ReNcell CX (cell line): ENCODE results near the genes GFRAL and HMGCLL1.

DNA sequence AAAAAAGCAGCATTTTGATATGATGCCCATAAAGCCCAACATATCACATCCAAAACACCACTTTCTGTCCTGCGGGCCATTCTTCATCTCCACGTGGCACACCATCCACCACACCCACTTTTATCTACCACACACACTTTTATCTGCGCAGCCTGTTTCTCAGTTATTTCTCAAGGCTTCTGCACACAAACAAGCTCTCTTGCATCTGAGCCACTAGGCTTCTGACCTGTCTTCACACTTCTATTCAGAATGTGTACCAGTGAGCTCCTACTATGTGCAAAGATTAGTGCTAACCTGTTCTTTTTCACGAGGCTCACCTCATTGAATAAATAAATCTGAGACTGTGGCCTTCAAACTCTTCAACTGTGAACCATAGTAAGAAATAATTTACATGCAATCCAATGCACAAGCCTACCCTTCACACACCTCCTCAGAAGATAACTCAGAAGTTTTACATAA is 5.2 kb downstream of the GCLC start:
- PRO-cap = no peak

DNA sequence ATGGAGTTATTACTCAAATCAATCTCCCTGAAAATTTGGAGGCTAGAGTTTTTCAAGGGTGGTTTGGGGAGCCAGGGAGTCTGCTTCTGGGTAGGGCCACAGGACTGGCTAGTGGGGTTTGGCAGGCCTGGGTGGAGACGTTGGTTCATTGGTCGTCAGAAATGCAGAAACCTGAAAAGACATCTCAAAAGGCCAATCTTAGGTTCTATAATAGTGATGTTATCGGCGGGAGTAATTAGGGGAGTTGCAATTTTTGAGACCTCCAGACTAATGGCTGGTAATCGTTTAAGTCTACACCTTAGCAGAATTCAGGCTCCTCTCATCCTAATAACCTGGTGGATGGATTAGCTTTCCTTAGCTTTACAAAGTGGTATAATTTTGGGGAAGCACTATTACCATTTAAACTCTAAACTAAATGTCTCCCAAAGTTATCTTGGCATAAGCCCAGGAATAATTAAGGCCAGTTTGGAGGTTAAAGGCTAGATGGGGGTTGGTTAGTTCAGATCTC is 51.4 kb downstream of the KLHL31 start:
- PRO-cap = no peak

DNA sequence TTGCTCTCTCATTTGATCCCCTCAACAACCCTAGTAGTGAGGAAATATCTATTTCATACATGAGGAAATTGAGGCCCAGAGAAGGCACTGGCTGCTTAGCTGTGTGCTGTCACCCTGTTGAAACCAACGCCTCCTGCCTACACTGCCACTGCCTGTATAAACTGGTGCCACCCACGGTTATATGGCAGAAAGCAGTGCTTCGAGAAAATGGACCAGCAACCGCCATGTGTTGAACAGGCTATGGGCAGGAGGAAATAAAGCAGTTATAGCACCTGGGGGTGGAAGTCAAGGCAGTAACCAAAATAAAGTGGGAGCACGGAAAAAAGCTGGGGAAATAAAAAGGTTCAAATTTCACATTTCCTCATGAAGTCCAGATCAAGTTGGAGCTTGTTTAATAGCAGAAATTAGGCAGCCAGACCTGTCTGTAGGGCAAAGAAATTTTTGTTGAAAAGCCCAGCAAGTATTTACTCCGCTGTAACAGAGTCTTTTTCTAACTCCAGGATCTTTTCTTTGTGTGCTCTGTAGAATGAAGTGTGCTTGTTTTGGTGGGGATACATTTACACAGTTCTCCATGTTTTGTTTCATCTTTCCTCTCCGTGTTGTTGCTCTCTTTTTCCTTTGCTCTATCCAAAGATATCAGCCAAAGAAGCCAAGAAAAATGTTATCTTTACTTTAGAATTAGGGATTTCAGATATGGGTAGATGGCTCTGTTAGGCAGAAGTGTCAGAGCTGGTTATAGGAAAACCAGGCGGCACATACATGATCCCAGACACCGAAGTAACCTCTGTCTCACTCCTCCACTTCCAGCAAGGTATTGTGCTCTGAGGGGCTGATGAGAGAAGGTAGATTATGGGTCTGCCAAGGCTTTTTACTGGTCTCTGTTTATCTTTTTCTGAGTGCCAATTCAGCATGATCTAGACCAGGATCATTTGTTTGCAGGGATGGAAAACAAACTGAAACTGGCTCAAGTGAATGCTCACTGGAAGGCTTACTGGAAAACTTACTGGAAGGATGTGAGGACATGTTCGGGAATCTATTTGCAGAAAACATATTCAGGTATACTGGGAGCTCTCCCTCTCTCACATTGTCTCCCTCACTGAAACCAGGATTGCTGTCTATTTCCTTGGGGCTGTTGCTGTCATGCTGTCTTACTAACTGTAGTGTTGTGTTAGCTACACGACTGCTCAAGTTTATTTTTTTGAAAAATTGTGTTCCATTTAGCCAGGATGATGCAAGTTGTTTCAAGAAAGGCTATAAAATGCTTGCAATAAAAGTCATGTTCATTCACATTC is 37.5 kb downstream of the KLHL31 start:
- PRO-cap = no peak

DNA sequence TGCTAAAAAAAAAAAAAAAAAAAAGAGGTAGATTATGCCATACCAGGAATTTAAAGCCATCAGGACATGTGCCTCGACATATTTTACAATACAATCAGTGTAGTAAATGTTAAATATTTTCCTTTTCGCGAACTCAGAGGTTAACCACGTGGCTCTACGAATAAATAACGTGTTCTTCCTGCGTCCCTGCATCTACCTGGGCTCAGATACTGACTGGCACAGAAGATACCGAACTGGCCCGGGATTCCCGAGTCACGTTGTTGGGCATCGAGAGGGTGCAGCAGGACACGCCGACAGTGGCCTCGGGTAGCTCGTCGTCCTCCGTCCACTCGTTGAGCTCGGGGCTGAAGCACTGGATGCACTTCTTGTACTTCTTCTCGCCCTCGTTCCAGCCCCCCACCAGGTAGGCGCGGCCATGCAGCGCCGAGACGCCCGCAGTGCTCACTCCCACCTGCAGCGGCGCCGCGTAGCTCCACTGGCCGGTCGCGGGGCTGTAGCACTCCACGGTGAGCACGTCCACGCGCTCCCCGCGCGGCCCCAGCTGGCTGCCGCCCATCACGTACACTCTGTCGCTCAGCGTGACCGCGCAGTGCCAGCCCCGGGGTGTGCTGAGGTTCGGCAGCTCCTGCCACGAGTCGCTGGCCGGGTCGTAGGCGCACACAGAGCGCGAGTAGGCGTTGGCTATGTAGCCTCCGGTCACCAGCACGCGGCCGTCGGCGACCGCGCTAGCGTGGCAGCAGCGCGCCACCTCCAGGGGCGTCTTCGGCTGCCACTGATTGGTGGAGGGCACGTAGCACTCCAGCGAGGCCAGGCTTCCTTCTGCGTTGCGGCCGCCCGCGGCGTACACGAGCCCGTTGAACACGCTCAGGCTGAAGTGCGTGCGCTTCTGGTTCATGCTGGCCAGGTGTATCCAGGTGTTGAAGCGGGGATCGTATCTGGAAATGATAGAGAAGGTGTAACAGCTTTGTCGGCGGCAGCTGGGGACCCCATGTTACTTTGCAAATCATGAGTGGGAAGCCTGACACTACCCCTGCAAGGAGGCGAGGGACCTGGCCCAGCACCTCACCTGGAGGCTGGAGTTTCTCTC is 13.8 kb downstream of the KLHL31 start:
- PRO-cap = unidirectional peak, minus-strand start at position 721 of the sequence

- PRO-cap = no peak
Observed at GRCh38 chr6:53741443-53741942, 53.3 kb upstream of the LRRC1 start.

DNA sequence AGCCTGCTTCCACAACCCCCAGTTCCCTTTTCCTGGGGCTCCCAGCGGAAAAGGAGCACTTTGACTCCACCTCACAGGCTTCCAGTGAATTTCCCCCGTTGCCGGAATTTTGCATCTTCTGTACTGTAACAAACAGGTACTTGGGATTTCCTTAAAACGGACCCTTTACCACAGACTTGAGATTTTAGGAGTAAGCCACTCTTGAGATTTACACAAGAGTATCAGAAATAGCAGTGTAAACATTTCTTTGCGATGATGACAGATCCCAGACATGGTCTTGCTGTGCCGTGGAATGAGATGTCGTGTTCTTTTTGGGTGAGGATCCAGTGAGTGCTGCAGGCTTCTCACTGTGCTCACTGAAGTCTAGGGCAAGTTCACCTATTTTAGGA is 8.2 kb downstream of the LRRC1 start:
- PRO-cap = no peak

DNA sequence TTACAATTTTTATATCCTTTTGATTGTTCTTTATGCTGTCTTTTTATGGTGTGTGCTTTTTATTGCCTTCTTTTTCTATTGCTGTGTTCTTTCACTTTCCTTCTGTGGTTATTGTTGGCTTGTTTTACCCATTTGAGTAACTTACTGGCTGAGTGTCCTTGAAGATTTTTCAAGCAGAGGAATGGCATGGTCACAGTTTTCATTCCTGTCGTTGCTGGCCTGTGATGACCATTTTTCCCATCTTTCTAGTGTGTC is 30.9 kb downstream of the LRRC1 start:
- PRO-cap = no peak

DNA sequence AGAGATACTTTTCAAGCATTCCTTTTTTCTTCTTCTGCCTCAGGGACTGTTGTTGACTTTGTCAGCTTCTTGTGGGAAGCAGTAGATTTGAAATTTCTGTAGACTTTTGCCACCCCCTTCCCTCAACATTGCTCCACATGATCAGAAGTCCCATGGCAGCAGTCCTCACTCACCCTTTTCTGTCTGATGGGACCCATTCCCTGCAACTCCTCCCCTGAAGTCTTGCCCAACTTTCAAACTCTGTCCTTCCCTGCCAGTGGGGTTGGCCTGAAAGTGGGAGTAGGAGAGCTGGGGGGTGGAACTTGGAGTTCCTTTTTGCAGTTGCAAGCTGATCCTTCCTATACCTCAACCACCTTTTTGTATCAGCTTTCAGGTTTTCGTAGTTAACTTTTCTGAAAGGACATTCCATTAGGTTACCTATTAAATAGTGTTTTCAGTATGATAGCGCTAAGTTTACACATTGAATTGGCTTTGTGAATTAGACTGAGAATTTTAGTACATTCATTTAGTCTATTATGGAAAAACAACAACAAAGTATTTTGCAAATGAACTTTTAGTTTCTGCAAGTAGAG is 38.3 kb upstream of the MLIP start:
- PRO-cap = no peak

- PRO-cap = no peak
Observed at GRCh38 chr6:54307159-54307394, 1.2 kb upstream of the TINAG start.

DNA sequence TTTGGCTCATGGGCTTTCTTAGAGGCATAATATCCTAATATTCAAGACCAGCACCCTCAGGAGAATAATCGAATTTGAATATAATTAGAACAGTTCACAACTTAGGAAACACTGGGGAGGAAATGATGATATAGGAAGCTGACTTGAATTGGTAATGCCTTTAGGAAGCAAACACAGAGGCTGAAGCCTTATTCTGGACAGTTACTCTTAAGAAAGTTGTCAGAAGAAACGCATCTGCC is at the start of gene GFRAL:
Gene GFRAL (plus strand): TSS at position 189 of the 239 bp plus-strand sequence.
- PRO-cap = no peak

GRCh38 chr6:55578496-55579580 is at the start of gene HMGCLL1:
TSS of gene HMGCLL1 (minus strand) at chr6:55579192.
- PRO-cap = no peak

DNA sequence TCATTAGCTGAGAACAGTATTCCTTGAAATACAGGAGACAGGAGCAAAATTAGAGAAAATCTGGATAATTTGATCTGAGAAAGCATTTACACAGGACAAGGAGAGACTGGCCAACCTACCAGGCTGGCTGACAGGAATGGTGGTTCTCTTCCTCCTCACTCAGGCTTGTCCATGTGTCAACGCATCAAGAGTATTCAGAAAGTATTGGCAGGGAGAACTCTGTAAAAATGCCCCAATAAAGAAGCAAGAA is 124.8 kb upstream of the COL21A1 start:
- PRO-cap = no peak

- PRO-cap = no peak
Observed at GRCh38 chr6:56400304-56400722, 152.9 kb upstream of the COL21A1 start.

DNA sequence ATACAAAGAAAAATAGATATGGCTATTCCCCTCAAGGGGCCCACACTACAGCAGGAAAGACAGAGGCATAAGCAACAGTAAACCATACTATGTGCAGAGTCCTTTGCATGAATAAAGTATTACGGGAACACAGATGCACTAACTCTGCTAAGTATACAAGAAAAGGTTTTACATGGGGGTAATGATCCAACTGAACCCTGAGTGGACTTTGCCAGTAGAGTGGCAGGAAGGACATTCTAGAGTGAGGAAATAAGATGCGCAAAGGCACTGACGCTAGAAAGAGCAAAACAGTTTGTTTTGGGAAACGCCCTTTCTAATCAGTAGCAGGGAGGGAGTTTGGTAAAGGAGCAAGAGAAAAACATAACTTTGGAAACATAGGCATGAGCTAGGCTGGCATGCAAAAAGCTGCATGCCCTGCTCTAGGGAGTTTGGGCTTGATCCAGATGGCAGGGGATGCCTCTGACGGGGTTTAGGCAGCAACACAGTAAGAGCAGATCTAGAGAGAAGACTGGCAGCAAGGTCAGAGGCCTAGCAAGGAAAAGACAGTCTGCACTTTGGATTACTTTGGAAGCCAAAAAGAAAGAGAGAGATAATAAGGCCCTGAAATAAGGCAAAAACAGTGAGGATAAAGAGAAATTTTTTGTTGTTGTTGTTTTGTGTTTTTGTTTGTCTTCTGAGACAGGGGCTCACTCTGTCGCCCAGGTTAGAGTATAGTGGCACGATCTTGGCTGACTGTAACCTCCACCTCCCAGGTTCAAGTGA is 260.2 kb upstream of the COL21A1 start:
- PRO-cap = no peak

- PRO-cap = no peak
Observed at GRCh38 chr6:56660218-56661035, 294.2 kb downstream of the DST start.

DNA sequence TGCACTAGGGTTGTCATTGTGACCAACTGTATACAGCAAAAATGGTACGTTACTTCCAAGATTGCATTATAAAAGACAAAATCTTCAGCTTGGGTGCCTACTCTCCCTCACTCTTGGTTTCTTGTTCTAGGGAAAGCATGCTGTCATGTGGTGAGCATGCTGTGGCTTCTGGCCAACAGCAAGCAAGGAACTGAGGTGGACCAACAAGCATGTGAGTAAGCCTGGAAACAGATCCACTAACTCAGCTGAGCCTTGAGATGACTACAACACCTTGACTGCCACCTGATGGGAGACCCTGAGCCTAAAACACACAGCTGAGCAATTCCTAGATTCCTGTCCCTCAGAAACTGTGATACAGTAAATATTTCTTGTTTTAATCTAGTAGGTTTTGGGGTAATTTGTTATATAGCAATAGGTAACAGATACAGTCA is 181.8 kb downstream of the DST start:
- PRO-cap = no peak

- PRO-cap = bidirectional peak, plus-strand start at chr6:56844146, minus-strand start at chr6:56843959
Observed at GRCh38 chr6:56844113-56844418, 110.6 kb downstream of the DST start.

DNA sequence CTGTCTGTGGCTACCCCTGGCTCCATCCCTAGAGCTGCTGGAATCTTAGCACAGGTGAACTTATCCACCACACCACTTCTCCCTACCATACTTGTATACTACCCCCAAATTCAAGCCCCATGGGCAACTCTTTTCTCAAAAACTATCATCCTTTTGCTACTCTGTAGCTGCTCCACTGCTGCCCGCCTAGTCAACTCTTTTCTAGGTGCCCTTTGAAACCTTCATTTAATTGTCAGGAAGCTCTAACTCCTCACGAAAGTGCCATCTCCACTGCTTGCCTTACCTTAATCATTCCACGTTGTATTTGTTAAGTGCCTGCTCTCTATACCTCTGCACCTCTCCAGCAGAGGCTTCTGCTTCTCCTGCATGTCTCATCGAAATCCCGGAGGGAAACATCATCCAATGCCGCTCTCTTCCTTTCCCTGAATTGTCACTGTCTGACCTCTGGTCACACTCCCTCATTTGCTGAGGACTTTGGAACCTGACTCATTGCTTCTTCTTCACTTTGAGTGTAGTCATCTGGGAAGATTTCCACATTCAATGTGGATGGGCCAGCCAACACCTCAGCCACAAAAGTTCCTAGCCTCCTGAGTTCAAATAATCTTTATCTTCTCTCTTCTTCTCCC is 78.8 kb downstream of the DST start:
- PRO-cap = no peak

DNA sequence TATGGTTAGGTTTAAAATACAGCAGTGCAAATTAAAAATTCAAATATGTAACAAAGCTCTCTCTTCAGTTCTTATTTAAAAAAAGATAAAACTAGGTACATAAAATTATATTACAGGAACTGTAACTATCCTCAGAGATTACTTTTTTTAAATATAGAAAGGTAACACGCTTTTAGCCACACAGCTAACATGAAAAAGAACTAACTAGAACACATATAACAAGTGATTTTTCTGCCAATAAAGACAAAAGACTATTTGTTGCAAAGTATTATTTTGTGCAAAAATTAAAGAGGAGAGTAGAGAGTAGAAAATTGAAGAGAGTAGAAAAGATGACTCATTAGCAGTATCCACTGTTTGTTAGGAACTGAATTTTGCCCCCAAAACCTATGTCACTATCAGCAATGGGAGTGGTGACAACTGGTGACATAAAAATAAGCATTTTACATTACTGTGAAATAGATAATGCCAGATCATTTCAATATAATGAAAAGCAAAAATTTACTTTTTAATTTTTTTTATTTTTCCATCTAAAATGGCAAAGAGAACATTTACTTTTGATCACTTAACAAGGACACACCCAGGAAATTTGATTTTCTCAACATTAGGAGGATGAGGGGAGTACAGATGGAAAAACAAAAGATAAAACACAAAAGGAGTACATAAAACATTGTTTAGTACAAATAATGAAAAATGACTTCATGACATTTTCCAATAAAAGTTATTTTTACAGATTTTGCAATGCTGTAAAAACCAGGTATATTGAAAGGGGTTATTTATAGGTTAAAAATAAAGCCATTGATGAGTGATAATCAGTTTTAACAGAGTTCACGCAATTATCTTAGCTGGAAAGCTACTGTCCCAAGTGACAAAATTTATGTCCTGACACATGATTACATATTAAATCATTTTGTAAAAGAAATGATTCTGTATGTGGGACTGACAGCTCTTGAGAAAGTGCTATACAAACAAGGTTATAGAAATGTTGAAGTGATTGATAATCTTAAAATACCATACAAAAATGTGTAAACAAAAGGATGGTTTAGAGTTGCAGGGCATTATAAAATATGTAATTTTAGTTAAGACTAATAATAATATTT is 16.5 kb downstream of the BAG2 start:
- PRO-cap = no peak

- PRO-cap = no peak
Observed at GRCh38 chr6:57216390-57217023, 5.6 kb downstream of the RAB23 start.